Esophagus squamous epithelium (tissue), 4 donors: ENCODE data around the genes CTXND2 and BNIPL.

- PRO-cap: no peak
- RAMPAGE, long total RNA, 4 experiments: no peak in any of the 4 experiments
Observed at GRCh38 chr1:150487774-150488143, 540 bp downstream of the TARS2 start.

GRCh38 chr1:150560718-150560935, 11.4 kb downstream of the ADAMTSL4 start:
- PRO-cap: no peak
- RAMPAGE, long total RNA, 4 experiments: no peak in any of the 4 experiments

DNA sequence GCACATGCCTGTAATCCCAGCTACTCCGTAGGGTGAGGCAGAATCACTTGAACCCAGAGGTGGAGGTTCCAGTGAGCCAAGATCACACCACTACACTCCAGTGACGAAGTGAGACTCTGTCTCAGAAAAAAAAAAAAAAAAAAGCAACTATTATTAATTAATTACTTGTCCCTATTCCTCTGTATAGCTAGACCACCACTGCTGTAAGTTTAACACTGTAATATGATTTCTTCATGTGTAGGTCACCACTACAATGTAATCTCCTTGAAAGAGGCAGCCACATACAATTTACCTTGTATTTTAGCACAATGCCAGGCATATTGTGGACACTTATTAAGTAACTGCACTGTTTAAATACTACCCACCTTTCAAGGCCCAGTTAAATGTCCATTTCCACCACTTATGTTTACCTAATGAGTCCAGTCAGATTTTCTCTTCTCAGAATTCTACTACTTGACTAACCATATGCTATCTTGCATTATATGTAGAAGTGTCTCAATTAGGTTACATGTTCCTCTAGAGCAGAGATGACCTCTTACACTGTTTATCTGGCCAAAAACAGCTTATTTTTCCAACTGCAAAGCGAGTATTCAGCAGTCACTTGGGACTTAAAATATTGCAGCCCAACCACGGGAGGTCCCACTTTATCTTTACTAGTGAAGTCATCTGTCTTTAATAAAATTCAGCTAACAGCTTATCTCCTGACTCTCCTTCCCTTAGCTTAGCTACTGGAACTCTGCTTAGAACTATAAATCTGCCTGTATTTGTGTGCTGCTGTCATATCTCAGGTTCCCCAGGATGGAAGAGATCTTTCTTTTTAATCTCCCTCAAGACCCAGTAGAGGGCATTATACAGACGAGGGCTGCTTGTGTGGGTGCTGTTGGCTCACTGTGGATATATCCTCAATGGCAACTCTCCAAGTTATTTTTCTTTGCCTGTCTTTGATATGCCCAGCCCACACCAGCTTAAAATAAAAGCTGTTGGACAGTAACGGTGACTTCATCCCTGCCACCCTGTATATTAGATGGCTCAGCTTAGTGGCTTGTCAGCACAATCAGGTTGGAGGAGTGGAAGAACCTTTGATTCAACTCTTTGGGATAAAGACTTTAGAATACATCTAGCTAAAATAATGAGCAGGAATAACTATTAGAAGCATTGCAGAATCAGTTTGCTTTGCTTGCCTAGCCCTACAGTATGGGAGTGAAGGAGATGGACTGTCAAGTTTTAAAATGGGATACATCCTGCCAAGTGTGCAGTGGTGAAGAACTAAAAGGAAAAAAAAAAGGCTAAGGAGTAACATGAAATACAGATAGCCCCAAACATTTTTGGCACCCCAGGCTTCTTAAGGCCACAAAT, 9.8 kb downstream of the ENSA start:
- PRO-cap: unidirectional peak, plus-strand start at position 847 of the sequence; bidirectional peak, plus-strand start at position 1,048 of the sequence, minus-strand start at position 896 of the sequence
- RAMPAGE, long total RNA, 4 experiments: no peak in any of the 4 experiments

DNA sequence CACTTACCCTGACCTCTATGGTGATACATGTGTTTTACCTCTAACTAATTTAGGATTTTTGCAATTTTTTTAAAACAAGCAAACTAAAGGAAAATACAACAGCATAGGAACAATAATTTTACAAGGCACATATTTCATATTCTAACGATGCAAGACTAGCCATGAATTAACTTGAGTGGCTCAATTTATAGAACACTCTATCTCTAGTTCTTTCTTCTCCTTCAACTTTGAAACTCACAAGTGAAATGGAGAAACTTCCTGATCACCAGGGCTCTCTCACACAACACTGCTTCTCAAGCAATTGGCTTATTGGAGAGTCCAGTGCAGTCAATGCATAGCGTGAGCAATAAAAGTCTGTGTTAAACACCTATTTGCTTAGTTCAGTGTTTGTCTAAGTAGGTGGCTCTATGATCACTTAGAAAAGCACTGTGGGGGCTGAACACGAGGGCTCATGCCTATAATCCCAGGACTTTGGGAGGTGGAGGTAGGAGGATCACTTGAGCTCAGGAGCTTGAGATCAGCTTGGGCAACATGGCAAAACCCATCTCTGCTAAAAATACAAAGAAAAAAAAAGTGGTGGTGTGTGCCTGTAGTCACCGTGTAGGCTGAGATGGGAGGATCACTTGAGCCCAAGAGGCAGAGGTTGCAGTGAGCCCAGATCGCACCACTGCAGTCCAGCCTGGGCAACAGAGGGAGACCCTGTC, 12.2 kb downstream of the CTSS start:
- PRO-cap: no peak
- RAMPAGE, long total RNA, 4 experiments: no peak in any of the 4 experiments

DNA sequence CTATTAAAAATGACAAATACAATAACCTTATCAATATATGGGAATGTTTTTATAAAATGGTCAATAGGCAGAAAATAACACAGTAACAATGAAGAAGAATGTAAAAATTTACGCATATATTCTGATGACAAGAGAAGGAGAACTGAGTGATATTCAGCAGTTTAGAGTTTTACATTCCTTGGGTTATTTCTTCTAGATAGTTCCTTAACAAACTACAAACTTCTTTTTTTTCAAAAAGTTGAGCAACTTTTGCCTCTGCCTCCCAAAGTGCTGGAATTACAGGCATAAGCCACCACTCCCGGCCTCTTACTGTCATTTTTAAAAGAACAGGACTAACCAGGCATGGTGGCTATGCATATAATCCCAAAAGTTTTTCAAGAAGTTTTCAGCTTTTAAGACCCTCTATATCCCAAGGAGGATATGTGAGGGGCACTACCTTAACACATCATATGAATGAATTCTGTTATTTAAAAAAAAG, 32.9 kb downstream of the ARNT start:
- PRO-cap: no peak
- RAMPAGE, long total RNA, 4 experiments: no peak in any of the 4 experiments

DNA sequence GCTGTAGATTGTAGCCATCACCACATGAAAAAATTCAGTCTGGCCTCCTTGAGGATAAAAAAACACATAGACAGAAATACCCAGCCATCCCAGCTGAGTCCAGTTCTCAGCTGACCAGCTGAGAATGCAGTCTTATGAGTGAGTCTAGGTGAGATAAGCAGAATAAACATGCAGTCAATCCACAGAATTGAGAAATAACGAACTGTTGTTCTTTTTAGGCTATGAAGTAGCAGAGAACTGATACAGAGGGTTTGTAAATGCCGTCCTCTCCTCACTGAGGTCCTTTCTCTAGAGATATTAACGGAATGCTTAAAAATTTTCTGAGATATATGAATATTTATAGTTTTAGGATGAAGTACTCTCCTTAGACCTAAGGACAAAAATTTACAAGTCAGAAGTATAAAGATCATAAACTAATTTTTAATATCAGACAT, 24.1 kb downstream of the ARNT start:
- PRO-cap: no peak
- RAMPAGE, long total RNA, 4 experiments: no peak in any of the 4 experiments

GRCh38 chr1:150881386-150882204, 5.2 kb upstream of the ARNT start:
- PRO-cap: no peak
- RAMPAGE, long total RNA, 4 experiments: no peak in any of the 4 experiments

- PRO-cap: no peak
- RAMPAGE, long total RNA, 4 experiments: no peak in any of the 4 experiments
Observed at GRCh38 chr1:150887001-150887312, at the start of gene CTXND2. CTXND2 (plus strand) TSS chr1:150887136.

GRCh38 chr1:150976285-150976849, 1.7 kb upstream of the CERS2 start:
- PRO-cap: no peak
- RAMPAGE, long total RNA, 4 experiments: no peak in any of the 4 experiments

DNA sequence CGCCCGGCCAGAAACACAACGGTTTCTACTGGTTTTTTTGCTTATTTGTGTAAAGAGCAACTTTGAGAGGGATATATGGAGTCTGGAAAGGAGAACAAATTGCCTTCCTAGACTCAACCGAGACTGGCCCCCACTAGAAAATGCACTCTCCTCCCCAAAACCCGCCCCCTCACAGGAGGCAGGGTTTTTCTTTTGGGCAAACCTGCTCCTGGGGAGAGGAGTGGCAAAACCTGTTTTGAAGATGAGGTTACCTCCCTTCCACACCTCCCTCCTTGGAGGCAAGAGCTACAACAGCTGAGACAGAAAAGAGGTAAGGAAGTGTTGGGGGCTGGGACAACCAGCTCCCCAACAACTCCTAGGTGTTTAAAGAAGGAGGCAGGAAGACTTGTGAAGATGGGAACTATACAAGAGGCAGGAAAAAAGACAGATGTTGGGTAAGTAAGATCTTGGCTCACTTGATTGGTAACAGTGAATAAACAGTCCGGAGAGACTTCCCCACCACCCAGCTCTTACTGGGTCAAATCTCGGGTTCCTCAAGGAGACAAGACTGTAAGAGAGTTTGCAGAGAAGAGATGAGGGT, at the start of gene BNIPL:
Gene BNIPL, plus strand, starts transcription at position 254 of the 580 bp plus-strand sequence.
- PRO-cap: bidirectional peak, plus-strand start at position 302 of the sequence, minus-strand start at position 135 of the sequence
- RAMPAGE, long total RNA, 4 experiments: start-site peak on the plus strand in 3 of 4 experiments, centred at positions 284 to 317 of the sequence, 825 to 1,699 reads per replicate

DNA sequence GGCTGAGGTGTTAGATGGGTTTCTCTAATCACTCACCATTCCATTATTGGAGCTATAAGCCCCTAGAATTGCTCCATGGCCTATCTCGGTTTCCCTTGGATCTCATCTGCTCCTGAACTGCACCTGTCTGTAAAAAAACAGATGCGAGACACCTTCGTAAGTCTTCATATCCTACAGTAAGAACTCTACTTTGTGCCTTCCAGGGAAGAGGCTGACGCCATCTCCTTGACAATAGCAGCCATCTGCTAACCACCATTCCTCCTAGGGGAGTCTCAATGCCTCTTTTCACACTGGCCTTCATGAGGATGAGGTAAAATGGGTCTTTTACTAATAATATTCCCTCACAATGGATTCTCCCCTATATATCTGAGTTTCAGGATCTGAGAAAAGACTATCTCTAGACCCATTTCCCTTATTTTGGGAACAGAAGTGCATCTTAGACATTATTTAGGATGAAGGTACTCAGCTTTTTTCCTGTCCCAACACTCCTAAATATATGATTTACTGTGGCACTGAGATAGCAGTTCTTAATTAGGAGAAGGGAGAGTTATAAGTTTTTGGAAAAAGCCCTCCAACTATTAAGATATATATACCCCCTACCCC, 5.1 kb downstream of the CDC42SE1 start:
- PRO-cap: no peak
- RAMPAGE, long total RNA, 4 experiments: no peak in any of the 4 experiments

DNA sequence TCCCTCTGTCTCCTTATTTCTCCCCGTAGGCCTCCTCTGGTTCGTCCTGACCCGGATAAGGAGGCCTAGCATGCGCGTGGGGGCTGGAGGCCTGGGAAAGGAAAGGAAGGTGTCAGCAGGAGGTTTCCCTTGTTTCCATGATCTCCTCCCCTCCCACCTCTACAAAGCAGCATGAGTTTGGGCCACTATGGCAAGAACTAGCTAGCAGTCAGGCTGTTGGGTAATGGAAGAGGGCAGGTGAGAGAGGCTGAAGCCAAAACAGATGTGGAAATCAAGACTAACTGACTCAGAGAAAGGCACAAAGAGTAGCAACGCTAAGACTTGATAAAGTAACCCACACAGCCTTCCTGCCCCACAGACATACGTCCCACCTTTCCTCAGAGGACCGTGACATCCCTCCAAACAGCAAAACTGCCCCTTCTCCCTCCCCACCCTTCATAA, 753 bp upstream of the SEMA6C start:
- PRO-cap: no peak
- RAMPAGE, long total RNA, 4 experiments: no peak in any of the 4 experiments

DNA sequence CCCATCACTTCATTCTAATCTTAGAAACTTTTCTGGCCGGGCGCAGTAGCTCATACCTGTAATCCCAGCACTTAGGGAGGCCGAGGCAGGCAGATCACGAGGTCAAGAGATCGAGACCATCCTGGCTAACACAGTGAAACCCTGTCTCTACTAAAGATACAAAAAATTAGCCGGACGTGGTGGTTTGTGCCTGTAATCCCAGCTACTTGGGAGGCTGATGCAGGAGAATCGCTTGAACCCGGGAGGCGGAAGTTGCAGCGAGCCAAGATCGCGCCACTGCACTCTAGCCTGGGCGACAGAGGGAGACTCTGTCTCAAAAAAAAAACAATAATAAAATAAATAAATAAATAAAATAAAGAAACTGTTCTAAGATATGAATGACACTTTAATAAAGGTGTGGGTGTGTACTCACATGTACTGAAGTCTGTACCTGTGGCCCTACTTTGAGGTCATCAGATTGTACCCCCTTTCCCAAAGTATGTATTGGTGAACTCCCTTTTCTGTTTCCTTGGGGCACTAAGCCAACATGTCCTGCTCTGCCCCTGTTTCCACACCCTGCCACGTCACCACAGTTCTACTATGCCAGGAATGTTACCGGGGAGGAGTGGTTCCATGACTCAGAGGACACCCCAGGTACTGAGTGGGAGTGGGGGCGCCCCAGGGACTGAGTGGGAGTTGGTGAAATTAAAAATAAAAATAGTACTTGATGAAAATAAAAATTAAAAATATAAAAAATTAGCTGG, 3.3 kb upstream of the PIP5K1A start:
- PRO-cap: bidirectional peak, plus-strand start at position 615 of the sequence, minus-strand start at position 510 of the sequence
- RAMPAGE, long total RNA, 4 experiments: no peak in any of the 4 experiments

GRCh38 chr1:151342352-151342970, 4.6 kb downstream of the RFX5 start:
- PRO-cap: no peak
- RAMPAGE, long total RNA, 4 experiments: no peak in any of the 4 experiments

- PRO-cap: bidirectional peak, plus-strand start at chr1:151347503, minus-strand start at chr1:151347249
- RAMPAGE, long total RNA, 4 experiments: no peak in any of the 4 experiments
Observed at GRCh38 chr1:151347437-151347675, 304 bp upstream of the RFX5 start.

DNA sequence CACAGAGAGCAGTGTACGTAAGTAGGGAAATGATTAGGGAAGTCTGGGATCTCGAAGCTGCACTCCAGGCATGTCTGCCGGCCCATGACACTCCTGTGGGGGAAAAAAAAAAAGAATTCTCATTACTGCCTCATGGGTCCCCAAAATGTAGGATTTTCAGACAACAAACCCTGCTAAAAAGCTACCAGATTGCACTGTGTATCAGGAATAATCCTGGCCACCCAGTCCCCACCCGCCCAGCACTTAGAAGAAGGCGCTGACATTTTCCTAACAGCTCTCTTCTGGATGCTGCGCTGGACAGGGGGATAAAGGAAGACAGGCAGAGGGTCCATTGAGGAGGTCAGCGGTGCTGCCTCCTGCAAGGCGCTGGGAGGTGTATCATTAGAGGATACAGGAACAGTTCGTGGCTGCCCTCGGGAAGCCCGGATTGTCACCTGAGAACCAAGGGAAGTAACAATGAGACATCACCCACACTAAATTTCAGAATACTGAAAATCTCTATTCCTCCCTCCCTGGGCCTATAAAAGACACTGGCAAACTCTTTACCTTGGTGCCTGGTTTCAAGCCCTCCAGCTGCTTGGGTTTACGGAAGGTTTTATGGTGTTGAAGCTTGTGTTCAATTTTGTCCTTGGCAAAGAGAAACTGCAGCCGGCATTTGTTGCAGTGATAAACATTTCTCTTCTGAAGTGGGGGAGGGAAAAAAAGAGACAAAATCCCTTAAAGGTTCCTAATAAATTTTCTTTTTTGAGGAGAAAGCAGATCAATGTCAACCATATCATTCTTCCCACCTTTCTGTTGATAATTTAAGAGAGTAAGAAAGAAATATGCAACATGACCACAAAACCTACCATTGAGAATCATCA, 9.0 kb downstream of the PSMB4 start:
- PRO-cap: no peak
- RAMPAGE, long total RNA, 4 experiments: no peak in any of the 4 experiments

GRCh38 chr1:151419863-151420086, 20.4 kb downstream of the PSMB4 start:
- PRO-cap: no peak
- RAMPAGE, long total RNA, 4 experiments: no peak in any of the 4 experiments

GRCh38 chr1:151427336-151428131, 28.2 kb downstream of the PSMB4 start:
- PRO-cap: no peak
- RAMPAGE, long total RNA, 4 experiments: no peak in any of the 4 experiments

GRCh38 chr1:151494639-151495282, 16.4 kb upstream of the CGN start:
- PRO-cap: no peak
- RAMPAGE, long total RNA, 4 experiments: no peak in any of the 4 experiments

DNA sequence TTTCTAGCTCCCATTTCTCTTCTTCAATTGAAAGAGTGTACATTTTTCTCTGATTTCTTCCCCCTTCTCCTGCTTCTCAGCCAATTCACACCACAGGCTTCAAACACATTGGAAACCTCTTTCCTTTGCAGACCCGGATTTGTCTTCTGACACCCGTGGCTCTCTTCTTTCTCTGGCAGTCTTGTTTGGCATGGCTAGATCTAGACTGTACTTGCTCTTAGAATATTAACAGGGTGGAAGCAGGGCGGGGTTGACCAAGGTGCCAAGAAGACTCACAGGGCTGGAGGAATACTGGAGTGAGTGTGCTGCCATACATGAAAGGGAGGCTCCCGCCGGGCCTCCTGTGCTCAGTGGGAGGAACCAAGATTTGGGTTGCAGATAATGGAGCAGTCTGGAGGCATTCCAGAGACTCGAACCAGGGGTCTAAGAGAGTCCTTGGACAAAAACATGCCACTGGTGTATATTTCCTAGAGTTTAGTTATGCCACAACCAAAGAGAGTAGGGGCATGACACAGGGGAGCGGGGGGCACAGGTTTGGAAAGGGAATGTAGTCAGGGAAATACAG, 27.6 kb upstream of the SNX27 start:
- PRO-cap: bidirectional peak, plus-strand start at position 311 of the sequence, minus-strand start at position 174 of the sequence
- RAMPAGE, long total RNA, 4 experiments: no peak in any of the 4 experiments